A172 (cell line): ENCODE measurements around a stretch of chr9.

GRCh38 chr9:130268468-130269396, 3.2 kb downstream of the HMCN2 start:
- RAMPAGE, long total RNA = no peak

GRCh38 chr9:130290097-130290746, 24.7 kb downstream of the HMCN2 start:
- RAMPAGE, long total RNA = no peak

DNA sequence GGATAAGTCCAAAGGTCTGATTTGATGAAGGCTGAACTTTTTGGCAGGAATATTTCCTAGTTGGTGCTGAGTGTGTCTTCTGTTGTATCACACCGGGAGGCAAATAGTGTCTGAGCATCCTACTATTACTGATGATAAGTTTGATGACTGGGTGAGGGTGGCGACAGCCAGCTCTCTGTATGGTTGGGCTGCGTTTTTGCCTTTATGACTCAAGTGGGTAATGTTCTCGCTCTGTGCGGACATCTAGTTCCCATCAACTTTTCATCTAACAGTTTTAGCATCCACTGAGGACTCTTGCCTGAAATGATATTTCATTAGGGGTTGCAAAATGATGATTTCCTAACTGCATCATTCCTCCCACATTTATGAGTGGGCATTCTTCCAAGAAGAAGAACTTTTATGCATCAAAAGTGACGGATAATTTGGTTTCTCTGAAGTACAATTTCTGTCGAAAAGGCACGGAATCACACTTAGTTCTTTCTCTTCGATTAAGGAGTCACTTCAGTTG, 26.6 kb downstream of the HMCN2 start:
- RAMPAGE, long total RNA = no peak

GRCh38 chr9:130327497-130328148, 62.1 kb downstream of the HMCN2 start:
- RAMPAGE, long total RNA = no peak

DNA sequence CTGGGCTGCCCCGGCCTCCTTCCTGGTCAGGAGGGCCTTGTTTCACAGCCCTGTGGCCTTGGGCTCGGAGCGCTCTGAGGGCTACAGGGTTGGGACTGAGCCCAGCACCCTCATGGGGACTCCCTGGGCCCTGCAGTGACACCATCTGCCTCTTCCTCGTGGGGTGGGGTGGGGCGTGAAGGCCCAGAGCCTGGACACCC, 78.1 kb downstream of the HMCN2 start:
- RAMPAGE, long total RNA = no peak

- RAMPAGE, long total RNA = no peak
Measured at GRCh38 chr9:130432310-130432851, 12.4 kb upstream of the ASS1 start.

GRCh38 chr9:130433195-130434255, 11.2 kb upstream of the ASS1 start:
- RAMPAGE, long total RNA = no peak

DNA sequence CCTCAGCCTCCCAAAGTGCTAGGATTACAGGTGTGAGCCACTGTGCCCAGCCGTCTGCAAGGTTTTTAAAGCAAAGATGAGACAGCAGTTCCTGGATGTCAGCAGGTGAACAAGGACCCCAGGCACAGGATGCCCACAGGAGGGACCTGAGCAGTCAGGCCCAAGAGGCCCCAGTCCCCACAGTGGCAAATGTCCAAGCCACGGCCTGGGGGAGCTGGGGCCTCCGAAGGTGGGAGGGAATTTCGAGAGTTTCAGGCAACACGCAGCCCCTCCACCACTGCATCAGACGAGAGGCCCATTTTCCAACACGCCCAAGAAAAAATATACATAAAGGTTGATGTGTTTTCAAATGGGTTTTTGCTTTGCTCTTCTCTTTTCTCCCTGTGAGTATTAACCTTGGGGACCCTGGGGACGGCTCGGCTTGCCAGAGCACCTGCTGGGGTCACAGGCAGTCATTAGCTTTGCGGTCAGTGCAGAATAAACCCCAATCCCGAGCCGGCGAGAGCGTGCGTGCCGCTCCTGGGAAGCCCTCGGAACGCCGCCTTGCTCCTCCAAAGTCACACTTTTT, 31.3 kb downstream of the ASS1 start:
- RAMPAGE, long total RNA = no peak

- RAMPAGE, long total RNA = no peak
Measured at GRCh38 chr9:130623437-130624349, 40.7 kb upstream of the PRDM12 start.

- RAMPAGE, long total RNA = no peak
Measured at GRCh38 chr9:130701179-130701965, 7.8 kb downstream of the EXOSC2 start.

DNA sequence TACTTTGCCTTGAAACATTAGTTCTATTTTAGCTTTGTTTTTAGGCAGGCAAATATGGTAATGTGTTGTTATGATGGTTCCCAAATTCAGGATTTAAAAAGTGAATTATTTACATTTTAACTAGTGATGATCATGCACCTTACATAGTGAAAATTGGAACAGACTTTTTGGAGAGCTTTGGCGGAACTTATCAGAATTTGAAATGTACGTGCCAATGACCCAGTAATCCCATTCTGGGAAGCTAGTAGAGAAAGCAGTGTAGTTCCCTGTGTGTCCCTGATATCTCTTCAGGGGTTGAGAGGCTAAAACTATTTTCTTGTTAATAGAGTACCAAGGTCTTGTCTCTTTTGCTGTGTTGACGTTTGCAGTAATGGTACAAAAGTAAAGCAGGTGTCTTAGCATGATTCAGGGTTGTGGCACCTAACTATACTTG, 22.0 kb downstream of the EXOSC2 start:
- RAMPAGE, long total RNA = no peak

- RAMPAGE, long total RNA = no peak
Measured at GRCh38 chr9:130719522-130719990, 26.0 kb downstream of the EXOSC2 start.

DNA sequence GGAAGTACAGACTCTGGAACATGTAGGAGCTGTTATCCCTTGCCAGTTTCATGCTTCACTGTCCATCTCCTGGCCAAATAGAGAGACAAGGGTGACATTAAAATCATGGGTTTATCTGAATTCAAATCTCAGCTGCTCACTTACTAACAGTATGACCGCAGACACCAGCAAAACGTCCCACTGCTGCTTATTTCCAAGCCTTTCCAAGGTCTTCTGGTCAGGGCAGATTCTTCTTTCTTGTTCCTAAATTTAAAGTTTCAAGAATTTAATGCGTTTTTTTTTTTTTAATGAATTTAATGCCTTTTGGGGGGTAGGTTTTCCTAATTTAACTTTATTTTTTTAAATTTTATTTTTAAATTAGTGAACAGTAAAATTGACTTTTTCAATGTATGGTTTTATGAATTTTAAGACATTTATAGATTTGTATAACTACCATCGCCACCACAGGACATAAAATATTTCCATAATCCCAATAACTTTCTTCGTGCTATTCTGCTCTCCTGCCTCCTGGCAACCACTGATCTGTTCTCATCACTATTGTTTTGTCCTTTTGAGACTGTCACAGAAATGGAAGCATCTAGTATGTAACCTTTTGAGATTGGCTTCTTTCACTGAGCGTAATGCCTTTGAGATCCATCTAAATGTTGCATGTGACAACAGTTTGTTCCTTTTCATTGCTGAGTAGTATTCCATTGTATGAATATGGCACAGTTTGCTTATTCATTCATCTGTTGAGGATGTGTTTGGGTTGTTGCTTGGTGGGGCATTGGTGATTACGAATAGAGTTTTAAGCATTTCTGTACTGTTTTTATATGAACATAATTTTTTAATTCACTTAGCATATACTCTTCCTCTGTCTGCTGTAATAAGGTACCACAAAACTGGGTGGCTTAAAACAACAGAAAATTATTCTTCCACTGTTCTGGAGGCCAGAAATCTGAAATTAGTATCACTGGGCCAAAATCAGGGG, 52.7 kb downstream of the EXOSC2 start:
- RAMPAGE, long total RNA = no peak

DNA sequence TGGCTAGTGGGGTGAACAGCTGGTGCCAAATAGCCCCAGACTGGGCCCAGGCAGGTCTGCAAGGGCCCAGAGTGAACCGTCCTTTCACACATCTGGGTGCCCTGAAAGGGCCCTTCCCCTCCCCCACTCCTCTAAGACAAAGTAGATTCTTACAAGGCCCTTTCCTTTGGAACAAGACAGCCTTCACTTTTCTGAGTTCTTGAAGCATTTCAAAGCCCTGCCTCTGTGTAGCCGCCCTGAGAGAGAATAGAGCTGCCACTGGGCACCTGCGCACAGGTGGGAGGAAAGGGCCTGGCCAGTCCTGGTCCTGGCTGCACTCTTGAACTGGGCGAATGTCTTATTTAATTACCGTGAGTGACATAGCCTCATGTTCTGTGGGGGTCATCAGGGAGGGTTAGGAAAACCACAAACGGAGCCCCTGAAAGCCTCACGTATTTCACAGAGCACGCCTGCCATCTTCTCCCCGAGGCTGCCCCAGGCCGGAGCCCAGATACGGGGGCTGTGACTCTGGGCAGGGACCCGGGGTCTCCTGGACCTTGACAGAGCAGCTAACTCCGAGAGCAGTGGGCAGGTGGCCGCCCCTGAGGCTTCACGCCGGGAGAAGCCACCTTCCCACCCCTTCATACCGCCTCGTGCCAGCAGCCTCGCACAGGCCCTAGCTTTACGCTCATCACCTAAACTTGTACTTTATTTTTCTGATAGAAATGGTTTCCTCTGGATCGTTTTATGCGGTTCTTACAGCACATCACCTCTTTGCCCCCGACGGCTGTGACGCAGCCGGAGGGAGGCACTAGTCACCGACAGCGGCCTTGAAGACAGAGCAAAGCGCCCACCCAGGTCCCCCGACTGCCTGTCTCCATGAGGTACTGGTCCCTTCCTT, 9.8 kb downstream of the QRFP start:
- RAMPAGE, long total RNA = no peak

DNA sequence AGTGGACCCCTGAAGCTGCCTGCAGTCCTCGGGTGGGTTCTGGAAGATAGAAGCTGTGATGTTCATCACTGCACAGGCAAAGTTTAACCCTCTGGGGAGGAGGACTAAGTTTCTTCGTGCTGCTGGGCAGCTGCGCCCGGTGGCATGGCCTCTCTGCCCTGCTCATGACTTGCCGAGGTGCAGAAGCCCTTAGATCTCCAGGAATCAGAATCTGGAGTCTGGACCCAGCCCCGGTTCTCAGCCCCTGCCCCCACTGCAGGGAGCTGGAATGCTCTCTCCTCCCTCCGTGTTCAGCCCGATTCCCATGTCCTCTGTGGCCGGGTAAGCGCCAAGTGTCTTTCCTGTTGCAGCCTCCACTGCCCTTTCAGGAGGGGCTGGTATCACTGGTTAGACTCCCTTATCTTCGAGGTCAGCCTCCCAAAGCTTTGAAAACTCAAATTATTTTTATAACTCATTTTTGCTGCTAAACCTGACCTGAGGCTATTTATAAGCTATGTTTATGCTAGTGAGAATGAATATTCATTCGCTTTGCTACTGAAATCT, 1.7 kb downstream of the LAMC3 start:
- RAMPAGE, long total RNA = no peak

DNA sequence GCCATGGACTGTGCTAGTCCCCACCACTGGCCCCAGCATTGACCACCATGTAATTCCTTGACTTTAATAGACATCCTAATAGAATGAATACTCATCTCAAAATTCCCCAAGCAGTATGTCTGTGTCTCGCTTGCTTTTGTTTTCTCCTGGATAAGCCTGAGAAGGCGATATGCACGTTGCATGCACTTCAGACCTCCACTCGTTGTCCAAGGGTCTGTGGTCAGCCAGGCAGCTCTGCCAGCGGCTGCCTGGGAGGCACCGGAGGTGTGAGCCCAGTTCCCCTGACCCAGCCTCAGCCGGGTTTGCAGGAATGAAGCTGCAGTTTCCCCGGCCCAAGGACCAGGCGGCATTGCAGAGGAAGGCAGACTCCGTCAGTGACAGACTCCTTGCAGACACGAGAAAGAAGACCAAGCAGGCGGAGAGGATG, 11.1 kb upstream of the AIF1L start:
- RAMPAGE, long total RNA = no peak

DNA sequence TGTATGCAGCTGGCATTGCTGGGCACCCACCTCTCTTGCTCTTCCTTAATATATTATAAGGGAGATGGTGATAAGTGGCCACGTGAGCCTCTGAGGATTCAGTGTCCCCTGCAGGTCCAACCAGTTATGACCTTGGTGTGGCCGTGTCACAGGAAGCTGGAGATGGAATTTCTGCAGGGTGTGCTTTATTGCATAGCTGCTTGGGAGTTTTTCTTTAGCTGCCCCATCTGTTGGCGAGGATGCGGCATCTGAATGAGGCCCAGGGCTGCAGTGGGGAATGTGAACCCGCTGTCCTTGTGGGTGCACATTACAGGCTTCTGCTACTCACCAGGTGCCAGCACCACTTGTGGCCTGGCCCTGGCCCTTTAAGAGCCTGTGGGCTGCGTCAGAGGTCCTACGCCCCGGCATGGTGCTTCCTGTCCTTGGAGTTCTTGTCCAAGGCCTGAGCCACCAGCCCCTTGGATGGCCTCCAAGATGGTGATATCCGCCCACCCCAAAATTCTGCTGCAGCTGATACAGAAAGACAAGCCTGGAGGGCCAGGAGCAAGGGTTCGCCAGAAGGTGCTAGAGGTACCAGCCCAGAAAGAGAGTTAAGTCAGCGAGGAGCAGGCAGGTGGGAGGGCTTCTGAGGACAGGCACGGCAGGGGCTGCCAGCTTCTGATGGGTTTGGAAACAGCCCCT, 6.2 kb downstream of the AIF1L start:
- RAMPAGE, long total RNA = no peak

GRCh38 chr9:131140306-131140758, 14.9 kb downstream of the NUP214 start:
- RAMPAGE, long total RNA = no peak

- RAMPAGE, long total RNA = no peak
Measured at GRCh38 chr9:131149844-131151120, 24.9 kb downstream of the NUP214 start.

DNA sequence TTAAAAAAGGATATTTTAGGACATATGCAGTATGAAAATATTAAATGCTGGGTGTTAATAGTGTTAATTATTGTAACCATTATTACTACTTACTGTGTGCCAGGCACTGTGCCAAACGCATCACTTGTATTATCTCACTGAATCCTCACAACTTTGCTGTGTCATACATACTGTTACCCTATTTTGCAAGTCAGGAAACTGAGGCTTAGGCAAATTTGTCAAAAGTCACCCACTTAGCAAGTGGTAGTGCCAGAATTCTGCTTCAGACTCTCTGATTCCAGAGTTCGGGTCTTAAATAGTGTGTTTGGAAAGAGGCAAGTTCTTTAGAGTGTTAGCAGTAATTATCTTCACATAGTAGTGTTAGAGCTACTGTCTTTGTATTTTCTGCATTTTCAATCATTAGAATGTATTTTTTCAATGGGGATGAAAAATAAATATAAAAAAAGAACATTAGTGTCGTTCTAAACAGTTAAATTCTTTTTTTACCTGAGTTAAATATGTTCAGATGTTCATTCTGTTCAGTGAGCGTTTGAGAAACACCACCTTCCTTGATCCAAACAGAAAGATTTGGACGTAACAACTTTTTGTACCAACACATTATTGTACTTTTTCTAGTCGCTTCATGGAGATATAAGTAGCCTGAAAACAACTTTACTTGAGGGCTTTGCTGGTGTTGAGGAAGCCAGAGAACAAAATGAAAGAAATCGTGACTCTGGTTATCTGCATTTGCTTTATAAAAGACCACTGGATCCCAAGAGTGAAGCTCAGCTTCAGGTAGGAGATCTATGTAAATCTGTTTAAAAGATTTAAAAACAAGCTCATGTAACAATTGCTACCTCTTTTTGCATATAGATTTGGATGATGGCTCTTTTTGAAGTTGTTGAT, 26.0 kb downstream of the NUP214 start:
- RAMPAGE, long total RNA = no peak